Neural cell (in vitro differentiated cells): ENCODE data around the gene PROB1.

- RAMPAGE, long total RNA: no peak
These were observed 9.3 kb upstream of the PAIP2 start for GRCh38 chr5:139332348-139332776.

DNA sequence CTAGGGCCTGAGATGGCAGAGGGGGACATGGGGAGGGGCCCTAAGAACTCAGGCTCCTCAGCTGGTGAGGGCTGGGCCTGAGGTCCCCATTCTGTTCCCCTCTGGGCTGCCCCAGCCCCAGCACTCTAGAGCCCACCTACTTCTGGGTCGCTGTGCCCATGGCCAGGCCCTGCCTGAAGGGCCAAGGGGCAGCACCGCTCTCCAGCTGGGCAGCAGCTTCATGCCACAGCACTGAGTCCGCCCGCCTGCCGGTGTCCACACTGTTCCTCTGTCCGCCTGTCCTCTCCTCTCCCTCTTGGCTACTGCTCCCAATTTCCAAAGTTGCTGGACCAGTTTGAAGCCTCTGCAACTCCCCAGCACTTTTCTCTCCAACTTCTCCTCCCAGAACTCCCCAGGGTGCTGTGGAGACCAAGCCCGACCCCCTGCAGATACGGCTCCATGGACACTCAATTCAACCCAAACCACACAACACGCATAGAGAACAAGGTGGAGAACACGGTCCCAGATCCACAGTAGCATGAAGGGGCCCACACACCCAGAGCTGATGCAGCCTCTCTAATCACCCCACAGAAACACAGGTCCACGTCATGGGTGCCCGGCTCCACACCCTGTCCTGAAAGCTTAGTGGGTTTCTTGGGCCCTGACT, 1.2 kb upstream of the SLC23A1 start:
- RAMPAGE, long total RNA: no peak

DNA sequence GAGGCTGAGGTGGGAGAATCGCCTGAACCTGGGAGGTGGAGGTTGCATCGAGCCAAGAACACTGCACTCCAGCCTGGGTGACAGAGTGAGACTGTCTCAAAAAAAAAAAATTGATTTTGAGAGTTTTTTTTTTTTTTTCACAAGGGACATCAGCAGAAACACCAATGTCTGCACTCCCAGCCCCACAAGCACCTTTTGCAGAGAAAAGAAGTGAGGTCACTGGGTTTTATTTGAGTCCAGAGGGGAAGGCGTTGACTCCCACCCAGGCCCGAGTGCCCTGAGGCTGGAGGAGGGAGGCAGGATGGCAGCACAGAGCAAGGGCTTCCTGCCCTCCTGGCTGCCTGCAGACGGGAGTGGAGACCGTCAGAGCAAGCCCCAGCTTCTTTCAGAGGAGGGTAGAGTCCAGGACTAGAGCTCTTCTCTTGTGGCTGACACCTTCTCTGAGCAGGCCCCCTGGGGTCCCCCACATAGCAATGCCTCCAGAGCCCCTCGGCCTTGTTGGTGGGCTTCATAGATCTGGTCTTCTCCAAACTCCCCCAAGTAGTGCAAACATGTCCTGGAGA, 2.3 kb downstream of the MZB1 start:
- RAMPAGE, long total RNA: no peak

GRCh38 chr5:139394561-139395693, at the start of gene PROB1:
Gene PROB1, minus strand, starts transcription at chr5:139395104.
- RAMPAGE, long total RNA: no peak

DNA sequence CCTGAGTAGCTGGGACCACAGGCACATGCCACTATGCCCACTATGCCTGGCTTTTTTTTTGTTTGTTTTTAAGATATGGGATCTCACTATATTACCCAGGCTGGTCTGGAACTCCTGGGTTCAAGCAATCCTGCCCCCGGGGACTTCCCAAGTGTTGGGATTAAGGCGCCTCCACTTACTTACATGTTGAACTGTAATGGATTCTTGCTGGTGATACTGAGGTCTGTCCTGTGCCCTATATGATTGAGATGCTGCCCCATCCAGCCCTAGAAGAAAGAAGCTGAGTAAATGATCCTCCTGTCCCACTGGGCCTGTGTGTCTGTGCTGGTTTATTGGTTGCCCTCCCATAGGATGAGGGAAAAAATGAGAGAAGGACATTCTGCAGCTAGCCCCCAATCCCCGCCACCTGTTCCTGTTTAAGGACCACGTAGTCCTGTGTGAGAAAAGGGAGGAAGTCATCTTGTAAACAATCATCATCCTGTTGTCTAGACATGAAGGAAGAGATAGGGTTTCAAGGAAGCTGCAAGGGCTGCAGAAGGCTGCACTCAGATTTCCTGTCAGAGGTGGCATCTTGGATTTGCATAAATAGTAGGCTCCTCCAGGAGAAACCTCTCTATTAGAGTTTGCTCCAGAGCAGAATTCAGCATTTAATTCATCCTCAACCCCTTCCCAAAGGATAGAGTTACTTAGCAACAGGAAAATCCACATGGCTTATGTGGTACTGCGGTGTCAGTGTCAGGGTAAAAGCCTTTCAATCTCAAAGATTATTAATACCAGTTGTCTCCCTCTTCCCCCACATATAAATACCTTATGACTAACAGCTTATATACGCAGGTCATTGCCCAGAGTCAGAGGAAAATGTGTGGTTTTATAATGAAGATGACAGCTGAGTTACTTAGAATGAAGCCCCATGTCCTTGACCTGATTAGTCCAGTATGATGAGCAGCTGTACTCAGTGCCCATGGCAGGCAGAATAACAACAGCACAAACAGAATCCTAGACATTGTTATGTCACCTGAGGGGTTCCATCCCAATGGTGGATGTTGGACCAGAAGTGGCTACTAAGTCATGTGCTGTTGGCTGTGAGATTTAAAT, 4.5 kb upstream of the DNAJC18 start:
- RAMPAGE, long total RNA: no peak

- RAMPAGE, long total RNA: no peak
These were observed 3.7 kb downstream of the ECSCR start for GRCh38 chr5:139458718-139459304.

DNA sequence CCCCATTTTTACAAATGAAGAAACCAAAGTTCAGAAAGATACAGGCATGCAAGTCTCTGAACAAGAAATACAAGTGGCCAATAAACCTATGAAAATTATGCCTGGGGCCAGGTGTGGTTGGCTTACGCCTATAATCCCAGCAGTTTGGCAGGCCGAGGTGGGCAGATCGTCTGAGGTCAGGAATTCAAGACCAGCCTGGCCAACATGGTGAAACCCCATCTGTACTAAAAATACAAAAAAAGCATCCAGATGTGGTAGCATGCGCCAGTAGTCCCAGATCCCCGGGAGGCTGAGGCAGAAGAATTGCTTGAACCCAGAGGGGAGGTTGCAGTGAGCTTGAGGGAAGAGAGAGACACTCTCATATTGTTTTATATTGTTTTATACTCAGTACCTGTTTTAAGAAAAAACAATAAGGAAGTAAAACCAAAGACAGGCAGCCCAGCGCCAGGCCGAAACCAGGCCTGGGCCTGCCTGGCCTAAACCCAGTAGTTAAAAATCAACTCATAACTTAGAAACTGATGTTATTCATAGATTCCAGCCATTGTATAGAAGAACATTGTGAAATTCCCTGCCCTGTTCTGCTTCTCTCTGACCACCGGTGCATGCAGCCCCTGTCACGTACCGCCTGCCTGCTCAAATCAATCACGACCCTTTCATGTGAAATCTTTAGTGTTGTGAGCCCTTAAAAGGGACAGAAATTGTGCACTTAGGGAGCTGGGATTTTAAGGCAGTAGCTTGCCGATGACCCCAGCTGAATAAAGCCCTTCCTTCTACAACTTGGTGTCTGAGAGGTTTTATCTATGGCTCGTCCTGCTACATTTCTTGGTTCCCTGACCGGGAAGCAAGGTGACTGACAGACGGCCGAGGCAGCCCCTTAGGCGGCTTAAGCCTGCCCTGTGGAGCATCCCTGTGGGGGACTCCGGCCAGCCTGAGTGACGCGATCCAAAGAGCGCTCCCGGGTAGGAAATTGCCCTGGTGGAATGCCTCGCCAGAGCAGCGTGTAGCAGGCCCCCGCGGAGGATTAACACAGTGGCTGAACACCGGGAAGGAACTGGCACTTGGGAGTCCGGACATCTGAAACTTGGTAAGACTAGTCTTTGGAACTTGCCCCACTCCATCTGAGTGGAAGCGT, 35.2 kb upstream of the UBE2D2 start:
- RAMPAGE, long total RNA: no peak

GRCh38 chr5:139640604-139641262, 7.4 kb upstream of the CXXC5 start:
- RAMPAGE, long total RNA: no peak

GRCh38 chr5:139650701-139651709, 2.9 kb downstream of the CXXC5 start:
- RAMPAGE, long total RNA: no peak

DNA sequence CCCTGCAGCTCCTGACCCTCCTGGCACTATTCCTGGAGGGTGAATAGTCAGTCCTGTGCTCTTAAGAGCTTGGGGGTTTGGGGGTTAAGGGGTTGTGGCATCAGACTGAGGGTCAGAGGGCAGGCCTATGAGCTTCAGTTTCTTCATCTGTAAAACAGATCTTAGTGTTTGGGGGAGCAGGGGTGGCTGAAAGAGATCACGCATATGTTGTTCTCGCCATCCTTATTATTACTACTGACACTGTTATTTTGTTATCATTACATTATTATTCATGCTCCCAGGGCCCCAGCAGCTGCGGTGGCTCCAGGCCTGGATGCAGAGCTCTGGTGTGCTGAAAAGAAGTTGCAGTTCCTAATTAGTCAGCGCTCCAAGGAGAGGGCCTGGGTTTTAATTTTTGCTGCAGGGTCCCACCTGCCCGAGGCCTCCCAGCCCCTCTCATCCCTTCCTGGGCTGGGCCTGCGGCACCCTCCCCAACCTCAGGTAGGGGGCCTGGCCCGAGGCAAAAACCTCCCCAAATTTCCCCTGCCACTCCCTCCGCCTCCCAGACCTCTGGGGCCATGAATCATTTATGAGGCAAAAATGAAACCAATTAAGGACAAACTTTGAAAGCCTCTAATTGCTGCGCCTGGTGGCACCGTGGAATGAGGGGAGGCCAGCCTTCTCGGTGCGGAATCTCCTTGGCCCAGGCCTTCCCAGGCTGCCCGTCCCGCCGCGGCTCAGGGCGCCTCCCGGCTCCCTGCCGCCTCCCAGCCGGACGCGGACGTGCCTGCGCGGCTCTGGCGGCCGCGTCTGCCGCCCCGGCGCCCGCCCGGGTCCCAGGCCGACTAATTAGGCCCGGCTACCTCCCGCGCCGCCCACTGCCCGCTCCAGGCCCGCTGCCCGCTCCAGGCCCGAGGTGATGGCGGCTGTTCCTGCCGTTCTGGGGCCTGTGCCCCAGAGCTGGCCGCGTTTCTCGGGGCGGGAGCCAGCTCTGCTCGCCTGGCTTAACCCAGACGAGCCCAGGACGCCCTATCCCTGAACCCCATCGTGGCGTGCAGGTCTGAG, 19.8 kb downstream of the CXXC5 start:
- RAMPAGE, long total RNA: no peak

- RAMPAGE, long total RNA: no peak
These were observed 62.2 kb downstream of the CXXC5 start for GRCh38 chr5:139710369-139710668.

DNA sequence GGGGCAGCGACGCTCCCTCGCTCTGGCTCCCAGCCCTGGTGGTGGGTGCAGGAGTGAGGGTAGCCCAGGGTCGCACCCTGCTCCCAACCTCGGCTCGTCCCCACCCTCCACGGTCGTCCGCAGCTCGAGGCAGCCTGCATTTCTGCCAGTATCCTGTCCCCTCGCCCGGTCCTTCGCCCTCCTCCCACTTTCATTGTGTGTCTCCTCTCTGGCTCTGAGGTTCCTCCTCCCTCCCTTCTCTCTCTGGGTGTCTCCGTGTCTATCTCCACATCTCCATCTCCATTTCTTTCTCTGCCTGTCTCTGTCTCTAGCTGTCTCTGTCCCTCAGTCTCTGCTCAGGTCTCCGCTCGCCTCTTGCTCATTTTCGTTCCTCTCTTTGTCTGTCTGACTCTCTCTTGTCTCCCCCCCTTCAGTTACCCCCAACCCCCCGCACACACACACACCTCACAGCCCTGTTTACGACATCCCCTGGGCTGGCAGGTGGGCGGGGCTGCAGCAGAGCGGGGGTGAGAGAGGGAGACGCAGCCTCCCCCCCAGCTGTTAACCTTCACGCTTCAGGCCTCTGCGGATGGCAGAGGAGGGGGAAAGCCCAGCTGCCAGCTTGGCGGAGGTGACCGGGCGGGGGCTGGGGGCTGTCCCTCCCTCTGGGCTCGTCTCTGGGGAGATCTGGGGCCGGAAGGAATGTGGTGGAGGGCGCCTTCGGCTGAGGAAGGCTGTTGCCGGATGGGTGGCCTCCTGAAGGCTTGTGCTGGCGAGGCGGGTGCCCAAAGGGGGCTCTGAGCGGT, 48.6 kb upstream of the PSD2 start:
- RAMPAGE, long total RNA: start-site peak on the minus strand centred at position 390 of the sequence, 16 bp wide, 12 and 8 reads in 2 replicates

DNA sequence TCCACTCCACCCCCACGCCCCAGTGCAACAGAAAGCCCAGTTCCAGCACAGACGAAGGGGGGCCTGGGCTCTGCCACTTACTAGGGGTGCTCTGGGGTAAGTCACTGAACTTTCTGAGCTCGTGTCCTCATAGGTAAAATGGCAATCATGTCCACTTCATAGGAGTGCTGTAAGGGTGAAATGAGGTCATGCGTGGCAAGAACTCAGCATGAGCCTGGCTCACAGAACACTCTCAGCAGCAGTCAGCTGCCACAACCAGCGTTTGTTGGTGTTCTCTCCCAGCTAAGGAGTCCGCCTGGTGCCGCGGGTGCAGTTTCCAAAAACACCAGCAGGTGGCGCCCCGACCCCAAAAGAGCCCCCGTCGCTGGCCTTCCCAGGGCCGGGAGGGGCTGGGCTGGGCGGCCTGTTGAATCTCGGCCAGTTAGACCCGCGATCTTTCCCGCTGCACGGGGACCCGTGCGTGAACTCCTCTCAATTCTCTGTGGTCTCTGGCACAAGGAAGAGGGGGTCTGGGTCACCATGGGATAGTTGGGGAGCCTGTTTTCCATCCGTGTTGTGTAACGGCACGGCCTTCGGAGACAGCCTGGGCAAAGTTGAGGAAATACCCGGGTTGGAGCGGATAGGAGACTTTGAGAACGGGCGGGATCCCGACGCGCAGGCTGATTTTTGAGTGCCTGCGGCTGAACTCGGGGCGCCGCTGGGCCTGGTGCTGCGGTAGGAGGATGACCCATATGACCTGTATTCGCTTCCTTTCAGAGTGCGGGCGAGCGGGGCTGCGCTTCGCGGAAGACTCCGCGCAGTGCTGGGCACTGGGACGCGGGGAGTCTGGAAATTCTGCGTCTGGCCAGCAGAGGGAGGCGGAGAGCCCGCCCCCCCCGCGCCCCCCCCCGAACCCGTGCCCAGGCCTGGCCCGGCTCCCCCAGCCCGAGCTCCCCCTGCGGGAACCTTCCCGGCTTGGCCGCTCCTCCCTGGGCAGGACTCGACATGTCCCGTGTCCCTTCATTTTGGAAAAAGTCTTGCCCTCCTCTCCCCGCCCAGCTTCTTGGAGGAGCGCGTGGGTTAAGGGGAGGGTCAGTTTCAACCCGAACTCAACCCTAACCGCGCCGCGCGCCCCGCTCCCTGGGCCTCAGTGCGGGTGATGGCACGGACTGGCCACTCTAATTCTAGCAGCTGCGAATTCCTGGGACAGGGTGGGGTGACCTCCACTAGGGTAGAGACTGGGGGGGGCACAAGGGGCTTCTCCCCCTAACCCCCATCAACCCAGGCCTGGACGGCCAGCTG, 7.9 kb upstream of the PSD2 start:
- RAMPAGE, long total RNA: no peak

DNA sequence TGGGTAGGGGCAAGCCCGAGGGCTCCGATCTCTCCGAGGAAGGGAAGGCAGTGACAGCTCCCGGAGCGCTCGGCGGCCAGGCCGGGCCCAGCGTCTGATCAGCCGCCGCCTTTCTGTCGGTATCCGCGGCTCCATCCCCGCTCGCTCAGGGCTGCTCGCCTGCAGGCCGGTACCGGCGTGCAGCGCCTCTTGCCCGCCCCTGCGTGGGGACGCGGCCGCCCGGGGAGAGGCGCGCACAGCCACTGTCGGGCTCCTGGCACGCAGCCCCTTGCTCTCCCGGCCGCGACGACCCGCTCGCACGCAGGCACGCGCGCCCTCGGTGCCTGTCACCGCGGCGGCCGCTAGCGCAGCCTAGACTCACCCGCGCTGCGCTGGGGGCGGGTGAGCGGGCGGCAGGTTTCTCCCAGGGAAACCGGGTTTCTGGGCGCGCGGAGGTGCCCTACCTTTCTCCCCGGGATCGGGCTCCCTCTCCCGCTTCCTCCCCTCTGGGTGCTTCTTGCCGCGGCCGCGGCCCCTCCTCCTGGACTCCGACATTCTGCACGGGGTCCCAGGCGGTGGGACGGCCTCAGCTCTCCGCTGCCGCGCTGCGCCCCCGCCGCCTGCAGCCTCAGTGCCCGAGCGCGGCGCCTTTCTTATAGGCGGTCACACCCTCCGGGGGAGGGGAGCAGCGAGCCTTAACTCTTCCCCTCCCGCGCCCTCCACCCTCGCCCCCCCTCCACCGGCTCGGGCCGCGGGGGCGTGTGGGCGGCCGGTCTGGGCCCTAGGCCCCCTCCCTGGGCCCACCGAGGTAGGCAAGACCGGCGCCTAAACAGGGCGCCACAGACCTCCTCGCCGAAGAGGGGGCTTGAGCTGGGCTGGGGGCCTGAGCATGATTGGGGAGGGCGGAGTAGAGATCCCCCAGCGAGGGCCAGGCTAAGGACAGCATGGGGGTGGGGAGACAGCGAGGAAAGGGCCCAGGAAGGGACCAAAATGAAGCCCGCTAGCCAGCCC, 108.6 kb downstream of the PSD2 start:
- RAMPAGE, long total RNA: no peak

DNA sequence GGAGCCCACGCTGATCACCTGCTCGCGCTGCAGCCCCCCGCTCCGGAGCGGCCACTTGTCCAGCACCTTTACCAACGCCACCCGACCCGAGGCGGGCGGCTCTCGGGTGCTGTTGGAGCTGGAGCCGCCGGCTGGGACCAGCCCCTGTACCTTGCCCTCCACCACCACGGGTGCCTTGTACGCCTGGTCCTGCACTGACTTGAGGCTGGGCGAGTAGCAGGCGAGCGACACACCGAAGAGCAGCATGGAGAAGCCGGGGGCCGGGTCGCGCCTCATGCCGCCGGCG, 638 bp downstream of the NRG2 start:
- RAMPAGE, long total RNA: no peak

GRCh38 chr5:140107030-140107547, 6.8 kb upstream of the PURA start:
- RAMPAGE, long total RNA: no peak

DNA sequence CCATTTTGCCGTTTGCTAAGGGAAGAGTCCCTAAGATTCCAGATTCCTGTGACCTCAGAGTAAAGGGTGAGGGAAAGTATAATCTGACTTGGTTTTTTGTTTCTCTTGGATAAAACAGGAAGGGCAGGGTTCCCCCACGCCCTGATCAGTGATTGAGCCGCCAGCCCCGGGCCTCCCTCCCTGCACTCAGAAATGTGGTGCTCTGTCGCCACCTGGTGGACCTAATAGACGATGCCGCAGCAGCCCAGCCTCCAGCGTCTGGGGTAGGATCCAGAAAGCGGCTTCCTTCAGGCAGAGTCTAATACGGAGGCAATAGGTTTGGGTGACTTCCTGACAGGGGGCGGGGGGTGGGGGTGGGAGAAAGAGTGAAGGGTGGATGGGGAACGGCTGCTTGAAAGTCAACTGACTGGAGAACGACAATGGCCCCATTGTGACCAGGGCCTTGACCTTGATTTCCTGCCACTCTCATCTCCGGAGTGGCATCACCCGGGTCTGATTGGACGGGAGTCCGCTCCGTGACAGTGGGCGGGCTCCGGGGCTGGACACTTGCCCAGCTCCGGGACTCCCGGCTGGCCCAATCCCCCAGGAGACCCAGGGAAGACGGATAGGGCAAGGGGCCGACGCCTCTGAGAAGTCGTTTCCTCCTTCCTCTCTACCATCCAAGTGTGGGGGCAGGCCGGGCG, 17.8 kb upstream of the CYSTM1 start:
- RAMPAGE, long total RNA: no peak

- RAMPAGE, long total RNA: no peak
These were observed 58.0 kb downstream of the PFDN1 start for GRCh38 chr5:140244354-140245900.

- RAMPAGE, long total RNA: no peak
These were observed 47.2 kb downstream of the PFDN1 start for GRCh38 chr5:140255670-140256151.

- RAMPAGE, long total RNA: no peak
These were observed 43.4 kb downstream of the PFDN1 start for GRCh38 chr5:140259268-140260110.